ENCODE measurements around the genes MYO1H and C12orf76.

DNA sequence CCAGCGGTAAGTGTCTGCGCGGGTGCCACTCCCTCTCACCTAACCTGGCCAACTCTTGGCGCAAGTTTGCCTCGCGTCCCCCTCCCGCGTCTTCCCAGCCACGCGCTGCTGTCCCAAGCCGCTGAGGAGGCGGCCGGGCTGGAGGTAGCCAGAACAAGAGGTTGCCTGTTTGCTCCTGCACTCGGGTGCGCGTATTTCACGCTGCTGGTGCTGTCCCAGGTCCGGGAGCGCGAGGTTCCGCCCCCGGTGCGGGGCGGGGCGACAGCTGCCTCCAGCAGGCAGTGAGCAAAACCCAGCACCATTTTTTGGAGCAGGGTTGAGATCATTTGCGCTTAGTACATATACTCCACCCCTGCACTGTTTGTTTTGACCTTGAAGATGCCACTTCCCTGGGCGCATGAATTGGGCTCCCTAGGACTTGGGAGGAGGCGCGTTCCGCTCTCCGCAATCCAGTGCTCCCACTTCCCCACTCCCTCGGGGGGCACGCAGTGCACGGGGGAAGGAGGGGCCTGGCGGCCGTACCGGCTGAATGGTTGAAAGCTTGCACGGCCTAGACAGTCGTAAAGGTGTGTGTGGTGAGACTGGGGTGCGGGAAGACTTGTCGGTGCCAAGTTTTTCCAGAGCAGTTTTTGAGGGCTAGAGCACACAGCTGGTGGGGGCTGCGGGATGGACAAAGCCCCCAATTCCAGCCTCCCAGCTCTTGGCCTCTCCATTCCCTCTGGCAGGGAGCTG, 2.0 kb downstream of the ABTB3 start:
- PRO-cap, result no peak
- CAGE, long polyA plus RNA, result no peak

DNA sequence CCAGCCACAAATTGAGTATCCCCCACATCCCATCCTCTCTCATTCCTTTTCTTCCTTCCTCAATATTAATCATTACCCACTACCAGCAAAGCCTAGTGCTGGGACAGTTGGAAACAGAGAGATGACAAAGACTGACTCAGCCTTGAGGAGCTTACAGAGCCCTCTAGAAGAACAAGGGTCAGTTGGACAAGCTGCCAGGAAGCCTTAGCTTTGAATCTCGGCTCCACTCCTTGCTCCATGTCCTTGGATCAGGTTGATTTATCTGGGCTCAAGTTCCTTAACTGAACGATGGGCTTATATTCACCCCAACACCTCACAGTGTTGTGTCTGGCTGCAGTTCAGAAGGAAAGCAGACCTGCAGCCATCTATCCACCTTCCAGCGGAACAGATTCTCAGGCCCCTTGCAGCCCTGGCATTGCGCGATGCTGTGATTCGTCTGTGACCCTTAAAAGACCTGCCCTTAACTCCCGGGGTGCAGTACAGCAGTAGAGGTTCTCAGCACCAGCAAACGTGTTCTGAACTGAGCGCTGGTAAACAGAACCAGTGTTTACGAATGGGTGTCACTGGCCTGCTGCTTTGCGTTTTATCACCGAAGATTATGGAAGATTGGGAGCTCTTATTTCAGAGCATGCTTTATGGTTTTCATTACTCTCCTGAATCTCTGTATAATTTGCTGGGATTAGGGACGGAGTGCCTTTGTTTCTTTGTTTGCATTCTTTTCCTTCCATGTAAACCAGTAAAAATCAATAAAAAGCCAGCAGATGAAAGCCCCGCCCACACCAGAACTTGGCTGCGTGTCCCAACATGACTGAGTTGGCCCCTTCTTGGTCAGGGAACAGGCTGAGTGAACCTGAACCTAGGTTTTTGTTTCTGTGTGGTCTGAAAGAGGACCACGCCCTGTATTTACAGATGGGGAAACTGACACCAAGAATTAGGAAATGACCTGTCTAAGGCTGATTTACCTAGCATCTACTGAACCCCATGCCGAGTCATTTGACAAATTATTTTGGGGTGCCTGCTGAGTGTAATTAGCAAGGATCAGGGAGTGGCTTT, 61.7 kb downstream of the ABTB3 start:
- PRO-cap, result no peak
- CAGE, long polyA plus RNA, result no peak

- PRO-cap, result no peak
- CAGE, long polyA plus RNA, result no peak
These were observed 24.8 kb upstream of the PWP1 start for GRCh38 chr12:107660728-107661289.

DNA sequence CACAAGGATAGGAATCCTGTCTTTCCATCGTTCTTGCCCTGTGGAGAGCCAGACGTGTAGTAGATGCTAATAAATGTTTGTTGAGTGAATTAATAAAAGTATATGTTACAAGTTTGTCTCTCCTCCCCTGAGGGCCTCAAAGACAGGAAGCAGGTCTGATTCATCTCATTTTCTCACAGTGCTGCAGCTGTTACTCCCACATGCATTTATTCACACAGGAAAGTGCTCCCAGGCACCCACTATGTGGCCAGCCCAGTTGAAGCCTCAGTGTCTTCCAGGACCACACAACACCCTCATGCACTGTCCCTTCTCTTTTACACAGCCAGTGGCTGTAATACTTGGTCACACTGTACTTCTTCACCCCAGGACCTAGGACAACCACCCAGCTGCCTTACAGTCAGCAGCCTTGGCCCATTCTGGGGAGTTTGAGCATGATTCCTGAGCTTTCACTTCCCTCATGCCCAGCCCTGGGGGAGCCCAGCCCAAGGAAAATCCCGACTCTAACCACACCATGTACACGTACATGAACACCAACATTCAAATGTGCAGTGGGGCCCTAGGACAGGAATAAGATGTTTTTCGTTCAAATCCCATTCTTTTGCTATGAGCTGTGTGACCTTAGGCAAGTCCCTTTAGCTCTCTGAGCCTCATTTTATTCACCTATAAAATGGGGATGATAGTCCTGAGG, 4.8 kb downstream of the CMKLR1 start:
- PRO-cap, result no peak
- CAGE, long polyA plus RNA, result no peak

- PRO-cap, result no peak
- CAGE, long polyA plus RNA, result no peak
These were observed 989 bp upstream of the CMKLR1 start for GRCh38 chr12:108340096-108340504.

DNA sequence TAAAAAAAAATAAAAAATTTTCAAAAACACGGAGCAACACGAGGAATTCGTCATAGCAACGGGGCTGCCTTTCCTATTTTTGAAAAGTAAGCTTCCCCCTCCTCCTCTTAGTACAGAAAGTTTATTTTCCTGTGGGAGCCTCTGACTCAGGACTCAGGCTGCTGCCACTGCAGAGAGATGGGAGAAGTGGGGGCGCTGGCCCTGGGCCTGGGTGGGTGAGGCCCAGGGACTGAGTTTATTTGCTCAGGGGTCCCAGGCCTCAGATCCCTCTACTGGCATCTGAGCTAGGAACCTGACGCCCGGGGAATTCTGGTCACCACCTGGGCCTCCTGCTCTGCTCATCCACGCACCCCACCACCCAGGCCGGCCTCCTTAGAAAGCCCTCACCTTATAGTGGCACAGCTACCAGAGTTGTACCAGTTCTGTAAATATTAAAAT, 10.3 kb upstream of the CMKLR1 start:
- PRO-cap, result no peak
- CAGE, long polyA plus RNA, result no peak

DNA sequence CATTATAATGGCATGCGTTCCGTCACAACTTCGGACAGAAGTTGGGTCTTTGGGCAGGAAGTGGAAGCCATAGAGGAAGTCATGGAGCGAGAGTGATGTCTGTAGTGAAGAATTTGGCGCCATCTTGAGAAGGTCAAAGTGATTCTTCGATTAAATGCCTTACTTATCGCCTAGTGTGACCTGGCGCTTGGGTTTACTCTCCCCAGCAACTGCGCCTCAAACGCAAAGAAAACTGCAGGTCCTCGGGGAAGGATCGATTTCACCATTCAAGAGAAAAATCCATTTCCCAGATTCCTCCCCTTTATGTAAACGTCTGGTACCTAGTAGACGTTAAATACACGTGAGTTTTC, 362 bp upstream of the SART3 start:
- PRO-cap, result no peak
- CAGE, long polyA plus RNA, result no peak

DNA sequence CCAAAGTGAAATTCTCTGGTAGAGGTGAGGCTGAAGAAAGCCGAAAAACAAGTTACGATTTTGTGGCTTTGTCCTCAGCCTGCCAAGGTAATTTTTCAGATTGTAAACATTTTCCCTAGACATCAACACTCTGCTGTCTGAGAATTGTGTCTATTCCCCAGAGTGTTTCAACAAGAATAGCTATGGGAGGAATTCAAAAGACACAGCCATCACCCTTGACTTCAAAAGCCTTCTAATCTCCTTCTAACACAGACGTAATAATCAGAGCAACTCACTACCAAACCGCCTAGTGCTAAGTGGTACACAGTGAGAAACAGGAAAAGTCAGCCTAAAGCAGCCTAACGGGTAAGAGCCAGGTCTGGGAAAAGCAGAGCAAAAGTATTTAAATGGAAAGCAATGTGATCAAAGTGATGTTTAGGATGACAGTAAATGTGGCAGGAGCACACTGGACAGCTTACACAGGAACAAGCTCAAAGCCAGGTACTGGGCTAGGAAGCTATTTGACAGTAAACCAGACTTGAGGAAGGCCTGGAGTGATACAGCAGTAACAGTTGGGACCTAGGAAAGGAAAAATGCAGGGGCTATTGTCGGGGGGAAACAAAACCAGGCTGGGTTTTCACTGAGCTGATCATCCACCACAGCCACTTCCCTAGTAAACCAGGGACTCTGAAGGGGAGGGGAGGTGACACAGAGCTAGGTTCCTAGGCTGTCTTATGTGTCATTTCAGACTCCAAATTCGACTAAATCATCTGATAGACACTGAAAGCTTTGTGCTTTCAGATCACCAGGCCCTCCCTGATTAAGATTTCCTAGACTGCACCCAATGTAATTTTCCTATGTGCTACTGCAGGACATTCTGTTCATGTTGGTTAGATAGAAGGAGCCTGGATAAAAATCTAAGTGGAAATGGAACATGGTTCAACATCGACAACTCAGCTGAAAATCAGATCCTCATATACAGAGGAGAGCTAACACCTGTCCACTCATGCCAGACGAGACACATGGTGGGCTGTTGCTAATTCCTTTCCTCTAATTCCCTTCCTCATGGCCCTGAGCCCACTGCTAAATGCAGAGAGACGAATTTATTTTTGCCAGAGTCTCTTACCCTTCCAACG, 29.3 kb downstream of the CORO1C start:
- PRO-cap, result no peak
- CAGE, long polyA plus RNA, result no peak

- PRO-cap, result no peak
- CAGE, long polyA plus RNA, result no peak
These were observed 10.1 kb downstream of the CORO1C start for GRCh38 chr12:108721223-108721586.

DNA sequence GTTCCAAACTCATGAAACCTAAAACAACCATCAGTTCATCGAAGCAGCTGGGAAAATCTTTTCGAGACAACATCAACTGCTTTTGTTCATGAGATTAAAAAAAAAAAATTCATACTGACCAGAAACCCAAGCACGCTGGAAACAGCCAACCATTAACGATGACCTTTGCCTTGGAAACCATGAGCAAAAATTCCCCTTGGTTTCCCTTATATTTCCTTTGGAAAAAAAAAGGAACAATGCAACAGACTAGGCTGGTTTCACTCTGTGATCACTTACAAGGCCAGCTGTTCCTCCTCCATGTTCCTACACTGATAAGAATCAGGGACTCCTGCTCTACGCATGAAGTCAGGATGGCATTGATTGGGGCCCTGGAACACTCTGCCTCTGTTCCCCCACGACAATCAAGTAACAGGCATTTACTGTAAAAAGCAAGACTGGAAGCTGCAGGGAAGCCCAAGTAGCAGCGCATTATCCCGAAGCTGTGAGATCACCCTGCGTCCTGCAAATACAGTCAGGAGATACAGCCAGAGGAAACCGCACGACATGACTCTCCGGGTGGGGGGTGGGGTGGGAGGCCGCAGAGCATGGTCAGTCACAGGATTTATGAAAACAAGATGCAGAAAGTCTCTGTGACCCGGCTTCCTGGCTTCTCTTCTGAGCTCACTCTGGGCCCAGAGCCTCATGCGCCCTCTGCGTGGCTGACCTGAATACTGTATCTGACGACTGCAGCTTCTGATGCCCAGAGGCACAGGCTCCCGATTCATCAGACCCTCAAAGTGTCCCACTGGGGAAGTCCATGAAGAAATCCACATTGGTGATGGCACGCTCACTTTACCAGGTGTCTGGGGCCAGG, 31.2 kb downstream of the SSH1 start:
- PRO-cap, result no peak
- CAGE, long polyA plus RNA, result no peak

GRCh38 chr12:109087076-109088065, 5.9 kb downstream of the ALKBH2 start:
- PRO-cap, result no peak
- CAGE, long polyA plus RNA, result no peak

GRCh38 chr12:109130175-109130714, 13.9 kb downstream of the ACACB start:
- PRO-cap, result no peak
- CAGE, long polyA plus RNA, result no peak

DNA sequence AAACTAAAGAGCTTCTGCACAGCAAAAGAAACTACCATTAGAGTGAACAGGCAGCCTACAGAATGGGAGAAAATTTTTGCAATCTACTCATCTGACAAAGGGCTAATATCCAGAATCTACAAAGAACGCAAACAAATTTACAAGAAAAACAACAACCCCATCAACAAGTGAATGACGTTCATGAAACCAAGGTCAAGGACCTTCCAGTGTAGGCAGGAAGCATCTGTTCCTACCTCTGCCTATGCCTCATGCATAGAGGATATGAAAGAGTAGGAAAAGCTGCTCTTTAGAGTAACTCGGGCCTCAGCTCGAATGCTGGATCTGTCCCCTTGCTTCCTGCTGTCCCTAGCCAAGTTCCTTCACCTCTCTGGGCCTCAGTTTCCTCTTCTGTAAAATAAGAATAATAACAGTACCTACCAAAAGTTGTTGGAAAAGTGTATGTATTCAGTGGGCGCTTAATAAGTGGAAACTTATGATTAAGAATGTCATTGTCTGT, 65.0 kb downstream of the FOXN4 start:
- PRO-cap, result no peak
- CAGE, long polyA plus RNA, result no peak

- PRO-cap, result no peak
- CAGE, long polyA plus RNA, result no peak
These were observed 18.9 kb downstream of the FOXN4 start for GRCh38 chr12:109290254-109290509.

GRCh38 chr12:109347720-109348029, at the start of gene MYO1H:
Gene MYO1H, plus strand, starts transcription at chr12:109347900.
- PRO-cap, result no peak
- CAGE, long polyA plus RNA, result no peak

GRCh38 chr12:109779234-109779781, 53.9 kb downstream of the TRPV4 start:
- PRO-cap, result no peak
- CAGE, long polyA plus RNA, result no peak

GRCh38 chr12:109877755-109878465, 2.4 kb downstream of the GLTP start:
- PRO-cap, result no peak
- CAGE, long polyA plus RNA, result no peak

DNA sequence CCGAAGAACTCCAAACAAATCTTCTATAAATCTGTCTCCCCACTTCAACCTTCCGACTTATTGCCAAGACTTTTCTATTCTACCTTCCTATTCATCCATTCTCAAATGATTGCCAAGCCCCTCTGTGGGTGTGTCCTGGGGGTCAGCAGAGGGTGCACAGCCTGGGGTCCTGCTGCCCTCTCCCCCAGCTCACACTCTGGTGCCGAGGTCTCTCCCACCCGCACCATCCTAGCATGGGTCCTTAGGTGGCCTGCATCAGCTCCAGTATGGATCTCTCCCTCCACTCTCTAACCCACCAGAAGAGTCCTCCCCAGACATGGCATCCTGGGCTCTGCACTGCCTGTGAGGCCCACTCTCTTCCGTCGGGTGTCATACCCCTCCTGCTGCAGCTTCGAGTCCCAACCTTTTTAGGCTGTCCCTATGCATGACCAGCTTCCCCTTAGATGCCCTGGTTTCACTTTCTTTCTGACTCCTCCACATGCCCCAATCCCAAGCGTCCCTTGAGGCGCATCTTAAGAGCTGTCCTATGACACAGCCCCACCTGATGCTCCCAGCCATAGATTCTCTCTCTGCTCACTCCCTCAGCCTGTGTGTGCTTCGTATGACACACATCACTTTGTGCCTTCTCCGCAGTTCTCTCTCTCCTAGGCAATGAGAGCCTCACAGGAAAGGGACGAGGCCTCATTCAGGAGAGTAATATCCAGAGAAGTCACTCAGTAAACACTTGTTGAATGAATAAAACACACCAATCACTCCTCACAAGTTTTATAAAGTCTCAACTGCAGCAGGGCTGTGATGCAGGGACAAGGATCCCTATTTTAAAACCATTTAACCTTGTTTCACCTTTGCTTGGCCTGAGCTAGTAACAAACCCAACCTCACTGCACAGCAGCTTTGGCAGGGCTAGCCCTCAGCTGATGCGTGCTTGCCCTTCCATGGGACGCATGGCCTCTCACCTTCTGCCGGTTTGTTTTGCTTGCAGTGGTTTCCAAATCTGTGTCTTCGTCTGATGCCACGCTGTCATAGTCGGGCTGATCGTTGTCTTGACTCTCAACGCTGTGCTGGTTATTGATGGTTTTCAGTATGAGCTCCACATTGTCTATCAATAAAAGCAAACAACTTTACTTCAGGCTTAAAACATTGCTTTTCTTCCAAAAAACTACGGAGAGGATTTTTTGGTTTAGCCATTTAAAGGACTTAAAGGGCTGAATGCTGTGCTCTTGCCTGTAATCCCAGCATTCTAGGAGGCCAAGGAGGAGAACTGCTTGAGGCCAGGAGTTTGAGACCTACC, 43.6 kb downstream of the GIT2 start:
- PRO-cap, result no peak
- CAGE, long polyA plus RNA, result no peak

GRCh38 chr12:110048276-110048887, at the start of gene C12orf76:
Gene C12orf76, minus strand, starts transcription at chr12:110048522.
- PRO-cap, result bidirectional peak, plus-strand start at chr12:110048711, minus-strand start at chr12:110048522
- CAGE, long polyA plus RNA, result start-site peak on the minus strand at chr12:110048500-110048525, 241 and 335 reads in 2 replicates

GRCh38 chr12:110317696-110318490, 36.8 kb downstream of the ATP2A2 start:
- PRO-cap, result no peak
- CAGE, long polyA plus RNA, result no peak

Measured in B cell (primary cell).